Left cardiac atrium (tissue), 1 donor: ENCODE measurements around the genes DCLRE1C, OLAH and VIM.

GRCh38 chr10:14836919-14837420 lies 867 bp downstream of the CDNF start:
- PRO-cap: no peak

- PRO-cap: bidirectional peak, plus-strand start at chr10:14954166, minus-strand start at chr10:14954040
These were observed at the start of gene DCLRE1C for GRCh38 chr10:14953971-14954715. Gene DCLRE1C, minus strand, starts transcription at chr10:14954096.

- PRO-cap: no peak
These were observed at the start of gene OLAH for GRCh38 chr10:15043707-15044102. Gene OLAH, plus strand, starts transcription at chr10:15043943.

DNA sequence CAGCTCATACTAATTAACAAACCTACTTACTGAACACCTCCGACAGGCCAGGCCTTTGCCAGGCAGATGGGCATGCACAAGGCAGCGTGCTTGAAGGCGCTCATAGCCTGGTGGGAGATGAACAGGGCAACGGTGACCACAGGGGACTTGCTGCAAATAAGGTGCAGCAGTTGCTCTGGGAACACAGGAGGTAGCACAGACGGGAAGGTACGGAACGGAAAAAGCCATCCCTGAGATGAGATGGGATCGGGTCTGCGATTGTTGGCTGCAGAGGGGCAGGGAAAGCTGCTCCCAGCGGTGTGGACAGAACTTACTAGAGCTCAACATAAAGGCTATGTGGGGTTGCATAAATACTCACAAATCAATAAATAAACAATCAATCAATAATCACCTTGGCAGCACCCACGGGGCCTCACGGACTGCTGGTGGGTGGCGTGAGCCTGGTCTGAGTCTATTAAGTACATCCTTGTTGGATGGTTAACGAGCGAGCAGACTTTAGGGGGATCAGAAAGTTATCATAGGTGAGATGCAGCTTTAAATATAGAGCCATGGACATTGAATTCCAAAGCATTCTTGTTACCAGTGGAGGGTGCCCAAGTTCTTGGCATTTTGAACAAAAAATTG lies 4.6 kb downstream of the ACBD7 start:
- PRO-cap: no peak

DNA sequence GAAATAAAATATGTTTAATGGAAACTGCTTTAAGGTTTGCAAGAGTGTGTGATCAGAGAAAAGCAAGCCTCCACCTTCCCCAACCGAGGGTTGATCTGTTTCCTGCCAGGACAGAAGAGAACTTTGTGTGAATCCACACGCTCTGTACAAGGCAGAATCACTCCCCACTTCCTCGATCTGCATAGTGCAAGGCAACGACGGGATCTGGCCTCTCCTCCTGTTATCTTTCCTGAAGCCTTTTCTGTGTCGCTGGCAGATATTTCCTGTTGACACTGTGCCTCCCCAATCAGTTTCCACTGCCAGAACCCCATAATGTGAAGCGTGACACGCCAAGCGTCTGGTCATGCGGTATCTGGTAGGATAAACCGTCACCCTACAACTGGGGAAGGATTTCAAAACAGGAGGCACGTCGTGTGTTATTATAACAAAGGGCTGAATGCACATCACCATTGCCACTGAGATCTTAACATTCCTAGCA lies 57.3 kb downstream of the FAM171A1 start:
- PRO-cap: no peak

GRCh38 chr10:15672474-15672948 lies 47.2 kb downstream of the ITGA8 start:
- PRO-cap: no peak

DNA sequence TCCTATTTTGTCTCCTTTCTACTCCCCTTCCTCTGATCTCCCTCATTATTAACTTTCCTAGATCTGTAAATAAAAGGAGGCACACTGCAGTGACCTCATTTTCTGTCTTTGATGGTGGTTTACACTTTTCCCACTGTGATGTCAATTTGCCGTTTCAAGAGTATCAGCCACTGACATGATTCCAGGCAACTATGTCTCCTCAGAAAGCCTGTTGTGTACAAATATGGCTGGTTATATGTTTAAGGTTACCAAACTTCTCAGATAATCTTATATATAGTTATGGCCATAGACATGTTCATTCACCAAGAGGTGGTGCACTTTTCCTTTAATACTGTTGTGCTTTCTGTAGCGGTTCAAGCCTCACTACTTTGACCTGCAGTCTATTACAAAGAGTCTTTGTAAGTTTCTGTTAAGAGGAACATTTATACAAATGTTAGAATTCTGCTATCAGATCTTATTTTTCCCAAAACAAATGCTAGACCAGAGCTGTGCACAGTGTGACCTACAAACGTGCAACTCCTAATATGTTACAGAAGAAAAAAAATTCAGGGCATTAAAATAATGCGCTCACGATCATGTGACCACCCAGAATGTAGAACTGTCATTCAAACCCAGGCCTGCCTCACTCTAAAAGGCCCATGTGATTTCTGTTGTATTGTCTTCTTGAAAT lies 147.1 kb upstream of the C1QL3 start:
- PRO-cap: no peak

GRCh38 chr10:16967355-16968162 lies 150.3 kb upstream of the RSU1 start:
- PRO-cap: no peak

- PRO-cap: no peak
These were observed 30.4 kb downstream of the TRDMT1 start for GRCh38 chr10:17171100-17171477.

- PRO-cap: bidirectional peak, plus-strand start at chr10:17228230, minus-strand start at chr10:17228133
These were observed at the start of gene VIM for GRCh38 chr10:17227922-17228285. Gene VIM, plus strand, starts transcription at chr10:17228241.

- PRO-cap: no peak
These were observed 10.4 kb downstream of the ST8SIA6 start for GRCh38 chr10:17443852-17444616.

DNA sequence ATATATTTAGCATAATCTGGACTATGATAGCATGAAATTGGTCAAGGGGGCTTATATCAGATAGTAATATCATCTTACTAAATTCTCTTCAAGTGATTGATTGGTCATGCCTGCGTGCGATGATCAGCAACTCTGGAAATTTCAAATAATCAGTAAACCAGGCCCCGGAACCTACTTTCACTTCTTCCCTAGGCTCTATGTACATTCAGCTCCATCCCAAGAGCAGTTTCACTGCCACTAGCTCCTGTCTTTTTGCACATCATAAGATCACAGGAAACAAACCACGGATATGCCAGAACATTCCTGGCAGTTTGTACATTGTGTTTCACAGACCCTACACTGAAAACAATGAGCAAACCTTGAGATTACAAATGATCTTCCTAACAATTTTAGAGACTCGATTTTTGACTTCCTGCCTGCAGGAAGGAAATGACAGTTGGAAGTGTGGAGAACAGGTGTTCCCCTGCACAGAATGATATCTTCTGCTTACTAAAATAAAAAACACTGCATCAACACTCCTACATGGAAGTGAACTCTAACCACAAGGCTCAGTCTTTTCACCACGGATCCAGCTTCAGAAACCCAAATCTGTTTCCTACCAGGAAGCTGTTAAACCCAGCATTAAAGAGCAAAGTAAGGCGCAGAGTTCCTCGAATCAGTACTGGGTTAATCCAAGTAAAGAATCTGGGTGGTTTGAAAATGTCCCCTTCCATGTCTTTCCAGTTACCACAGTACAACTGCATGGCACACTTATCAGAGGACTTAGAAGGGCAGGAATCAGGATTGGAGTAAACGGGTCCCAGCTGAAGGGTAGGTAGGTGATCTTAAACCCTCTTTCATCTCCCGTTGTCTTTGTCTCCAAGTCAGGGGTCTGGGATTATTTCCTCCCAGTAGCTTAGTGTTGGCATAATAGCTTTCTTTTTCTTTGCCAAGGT lies 7.5 kb upstream of the TMEM236 start:
- PRO-cap: no peak

GRCh38 chr10:17758080-17758683 lies 6.2 kb downstream of the TMEM236 start:
- PRO-cap: no peak

DNA sequence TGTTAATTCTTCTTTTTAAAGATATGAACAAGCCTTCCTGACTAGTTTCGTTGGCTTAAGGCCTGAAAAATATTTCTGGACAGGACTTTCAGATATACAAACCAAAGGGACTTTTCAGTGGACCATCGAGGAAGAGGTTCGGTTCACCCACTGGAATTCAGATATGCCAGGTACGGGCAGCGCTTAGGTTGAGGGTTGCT lies 54.3 kb downstream of the MRC1 start:
- PRO-cap: no peak

- PRO-cap: bidirectional peak, plus-strand start at chr10:18140758, minus-strand start at chr10:18140655
These were observed 494 bp downstream of the CACNB2 start for GRCh38 chr10:18140518-18141317.

GRCh38 chr10:18176268-18176916 lies 36.2 kb downstream of the CACNB2 start:
- PRO-cap: no peak

- PRO-cap: no peak
These were observed 191.8 kb downstream of the CACNB2 start for GRCh38 chr10:18331871-18332563.

DNA sequence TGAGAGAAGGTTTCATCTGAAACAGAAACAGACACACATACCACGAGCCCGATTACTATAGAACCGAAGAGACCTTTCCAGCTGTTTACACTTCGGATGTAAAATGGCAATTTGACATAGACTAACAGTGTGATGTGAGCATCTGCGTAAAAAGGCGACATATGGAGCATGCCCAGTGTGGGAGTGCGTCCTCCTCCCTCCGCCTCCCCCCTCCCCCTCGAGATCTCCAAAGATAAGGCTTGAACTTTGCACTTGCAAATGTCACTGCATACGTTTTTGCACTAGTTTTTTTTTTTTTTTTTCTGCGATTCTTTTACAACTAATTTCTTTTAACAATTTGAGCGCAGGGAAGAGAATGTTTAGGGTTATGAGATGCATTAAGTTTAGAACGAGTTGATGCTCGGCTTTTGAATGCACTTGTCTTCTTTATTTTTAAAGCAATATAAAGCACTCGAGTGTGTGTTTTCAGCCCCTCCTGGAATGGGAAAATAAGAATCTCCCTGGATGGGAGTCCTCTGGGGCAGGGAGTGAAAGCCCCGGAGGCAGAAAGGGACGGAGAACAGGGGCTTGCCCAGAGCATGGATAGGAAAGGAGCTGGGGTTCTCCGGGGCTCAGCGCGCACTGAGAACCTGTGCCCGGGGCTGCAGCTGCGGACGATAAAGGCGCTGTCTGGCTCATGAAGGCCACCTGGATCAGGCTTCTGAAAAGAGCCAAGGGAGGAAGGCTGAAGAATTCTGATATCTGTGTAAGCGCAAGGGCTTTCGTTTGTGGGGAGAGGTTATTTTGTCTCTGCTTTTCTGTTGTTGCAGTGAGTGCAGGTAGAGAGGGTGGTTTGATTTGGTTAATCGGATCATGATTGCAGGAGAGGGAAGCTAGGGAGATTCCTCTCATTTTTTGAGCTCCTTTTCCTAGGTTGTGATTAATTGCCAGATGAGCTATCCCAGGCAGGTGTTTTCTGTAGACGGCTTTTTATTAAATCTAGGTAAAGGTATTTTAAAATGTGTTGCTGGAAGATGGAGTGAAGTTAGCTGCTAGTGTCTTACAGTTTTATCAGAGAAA lies 250.7 kb downstream of the NSUN6 start:
- PRO-cap: no peak

- PRO-cap: no peak
These were observed 131.8 kb downstream of the NSUN6 start for GRCh38 chr10:18519360-18520241.

GRCh38 chr10:18565854-18566881 lies 85.2 kb downstream of the NSUN6 start:
- PRO-cap: no peak